NB4 (cell line): ENCODE measurements around a stretch of chr4.

- RRBS = no CpG with 5 or more reads among the region's 2 CpGs
Measured at GRCh38 chr4:138682628-138682811, 333.1 kb upstream of the NOCT start.

DNA sequence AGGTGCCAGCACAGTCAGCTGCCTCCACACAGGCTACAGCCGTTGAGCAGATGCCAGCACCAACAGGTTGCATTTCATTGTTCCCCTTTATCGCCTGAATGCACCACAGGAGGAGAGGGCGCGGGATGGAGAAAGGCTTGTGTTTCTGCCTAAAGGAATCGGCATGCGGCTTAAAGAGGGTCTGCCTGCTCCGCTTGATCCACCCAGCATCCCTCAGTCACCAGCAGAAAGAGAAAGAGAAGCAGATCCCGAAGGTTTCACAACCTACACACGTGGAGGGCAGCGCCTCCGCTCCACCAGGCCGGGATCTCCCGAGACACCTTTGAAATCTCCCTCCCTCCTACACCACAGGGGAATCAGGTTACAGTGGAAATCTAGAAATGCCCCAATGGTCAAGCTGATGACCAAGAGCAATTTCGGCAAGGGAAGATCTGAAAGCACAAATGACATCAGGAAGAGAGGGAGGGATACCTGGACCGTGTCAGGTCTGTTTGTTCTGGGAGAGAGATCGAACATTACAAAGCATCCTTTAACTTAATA is 332.7 kb upstream of the NOCT start:
- RRBS = no CpG with 5 or more reads among the region's 16 CpGs

- RRBS = no CpG with 5 or more reads among the region's 19 CpGs
Measured at GRCh38 chr4:138910446-138911434, 104.8 kb upstream of the NOCT start.

GRCh38 chr4:139054332-139054952 is 38.9 kb downstream of the NOCT start:
- RRBS = no CpG with 5 or more reads among the region's 4 CpGs

DNA sequence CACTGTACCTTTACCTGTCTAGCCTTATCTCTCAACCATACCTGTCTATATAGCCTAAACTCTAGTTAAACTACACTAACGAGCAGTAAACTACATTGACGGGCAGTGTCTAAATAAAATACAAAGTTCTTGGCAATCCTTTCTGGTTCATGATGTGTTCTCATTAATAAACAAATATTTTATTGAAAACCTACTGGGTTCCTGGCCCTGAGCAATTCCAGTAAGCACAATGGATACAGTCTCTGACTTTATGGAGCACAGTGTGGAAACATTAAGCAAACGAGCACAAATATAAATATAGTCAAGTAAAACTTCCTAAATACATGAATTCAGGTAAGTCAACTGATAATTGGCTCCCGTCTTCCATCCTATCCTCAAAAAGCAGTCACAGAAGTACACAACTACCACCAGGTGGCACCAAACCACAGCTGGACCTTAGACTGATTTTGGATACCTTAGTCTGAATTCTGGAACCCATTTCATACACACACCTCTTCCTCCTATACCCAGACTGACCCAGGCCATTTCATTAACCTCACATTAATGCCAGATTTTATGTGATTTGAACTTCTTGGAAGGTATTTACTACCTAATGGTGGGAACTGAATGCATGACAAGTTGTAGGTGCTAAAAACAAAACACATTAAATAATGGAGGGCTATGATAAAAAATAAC is 77.7 kb downstream of the ELF2 start:
- RRBS = no CpG with 5 or more reads among the region's 4 CpGs

GRCh38 chr4:139124804-139125589 is 52.0 kb downstream of the ELF2 start:
- RRBS = no CpG with 5 or more reads among the region's 2 CpGs

DNA sequence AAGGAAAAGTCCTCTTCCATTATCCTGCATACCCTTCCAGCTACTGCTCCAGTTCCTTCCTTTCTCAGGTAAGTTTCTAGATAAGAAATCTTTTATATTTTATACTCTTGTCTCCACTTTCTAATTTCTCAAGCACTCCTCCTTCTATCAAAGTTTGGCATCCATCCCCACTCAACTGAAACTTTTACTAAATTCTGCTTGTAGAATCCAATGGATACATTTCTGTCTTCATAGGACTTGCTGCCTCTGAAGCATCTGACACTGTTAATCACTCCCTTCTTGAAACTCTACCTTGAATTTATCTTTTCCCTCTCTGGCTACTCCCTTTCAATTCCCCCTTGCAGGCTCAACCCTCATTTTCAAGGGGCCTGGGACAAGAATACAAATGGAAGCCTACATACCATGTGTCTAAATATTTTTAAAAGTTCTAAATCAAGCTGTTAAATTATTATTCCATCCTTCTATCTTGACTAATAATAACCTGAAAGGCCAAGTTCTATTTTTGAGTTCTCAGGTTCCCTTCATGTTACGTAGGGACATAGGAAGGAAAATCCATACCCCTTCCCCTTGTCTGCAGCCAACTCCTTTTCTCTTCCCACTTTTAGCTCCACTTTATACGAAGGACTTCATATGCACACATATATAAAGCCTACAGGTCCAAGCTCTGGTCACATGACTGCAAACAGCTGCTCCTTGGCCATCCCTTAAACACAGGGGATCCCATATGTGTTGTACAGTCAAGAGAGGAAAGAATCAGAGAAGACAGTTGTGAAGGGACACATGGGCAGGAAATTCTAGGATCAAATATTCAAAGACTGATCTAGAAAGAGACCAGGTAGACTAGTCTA is 36.0 kb downstream of the ELF2 start:
- RRBS = no CpG with 5 or more reads among the region's 2 CpGs

- RRBS = no CpG with 5 or more reads among the region's 2 CpGs
Measured at GRCh38 chr4:139178786-139178913, 1.6 kb upstream of the ELF2 start.

- RRBS = no CpG with 5 or more reads among the region's 1 CpG
Measured at GRCh38 chr4:139357130-139357550, 54.9 kb upstream of the NDUFC1 start.

DNA sequence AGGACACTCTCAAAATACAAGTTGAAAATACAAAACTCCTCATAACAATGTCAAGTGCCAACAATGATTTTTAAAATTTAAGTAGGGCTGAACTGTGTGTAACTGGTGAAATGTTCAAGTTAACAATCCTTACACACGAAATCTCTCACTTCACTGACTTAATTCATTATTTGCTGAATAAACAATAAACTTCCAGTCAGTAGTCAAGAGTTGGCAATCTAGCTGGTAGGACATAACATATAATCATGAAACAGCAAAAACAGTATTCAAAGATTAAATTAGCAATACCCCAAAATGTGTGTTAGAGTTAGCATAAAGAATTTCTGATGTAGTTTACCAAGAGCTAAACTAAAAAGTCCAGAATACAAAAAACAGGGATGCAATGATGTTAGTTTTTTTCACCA is 1.9 kb upstream of the RAB33B start:
- RRBS = no CpG with 5 or more reads among the region's 1 CpG

- RRBS = no CpG with 5 or more reads among the region's 4 CpGs
Measured at GRCh38 chr4:139551056-139551521, 4.9 kb downstream of the SETD7 start.

GRCh38 chr4:139560295-139561085 is 4.5 kb upstream of the SETD7 start:
- RRBS = no CpG with 5 or more reads among the region's 6 CpGs

GRCh38 chr4:139646863-139647630 is 18.6 kb upstream of the MGST2 start:
- RRBS = no CpG with 5 or more reads among the region's 5 CpGs

DNA sequence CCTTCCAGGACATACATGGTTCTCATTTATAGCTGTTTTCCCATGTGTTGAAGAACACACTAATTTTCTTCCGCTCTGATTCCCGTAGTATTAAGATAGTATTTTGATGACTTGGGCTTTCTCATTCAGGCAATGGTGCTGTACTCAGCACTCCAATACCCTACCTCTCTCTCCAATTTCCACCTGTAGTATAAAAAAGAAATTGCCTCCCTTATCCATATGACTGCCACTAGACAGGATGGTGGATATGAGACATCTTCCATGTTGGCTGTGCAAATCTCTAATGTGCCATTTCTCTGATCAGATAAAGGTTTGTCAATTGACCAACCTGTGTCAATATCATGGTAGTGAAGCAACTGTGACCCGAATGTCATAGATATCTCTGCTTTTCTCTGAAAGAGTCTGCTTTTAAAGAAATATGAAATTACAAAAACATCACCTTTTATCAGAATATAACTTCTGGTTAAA is 154.3 kb downstream of the MGST2 start:
- RRBS = no CpG with 5 or more reads among the region's 3 CpGs

GRCh38 chr4:139841766-139842018 is 176.1 kb downstream of the MGST2 start:
- RRBS = no CpG with 5 or more reads among the region's 3 CpGs

DNA sequence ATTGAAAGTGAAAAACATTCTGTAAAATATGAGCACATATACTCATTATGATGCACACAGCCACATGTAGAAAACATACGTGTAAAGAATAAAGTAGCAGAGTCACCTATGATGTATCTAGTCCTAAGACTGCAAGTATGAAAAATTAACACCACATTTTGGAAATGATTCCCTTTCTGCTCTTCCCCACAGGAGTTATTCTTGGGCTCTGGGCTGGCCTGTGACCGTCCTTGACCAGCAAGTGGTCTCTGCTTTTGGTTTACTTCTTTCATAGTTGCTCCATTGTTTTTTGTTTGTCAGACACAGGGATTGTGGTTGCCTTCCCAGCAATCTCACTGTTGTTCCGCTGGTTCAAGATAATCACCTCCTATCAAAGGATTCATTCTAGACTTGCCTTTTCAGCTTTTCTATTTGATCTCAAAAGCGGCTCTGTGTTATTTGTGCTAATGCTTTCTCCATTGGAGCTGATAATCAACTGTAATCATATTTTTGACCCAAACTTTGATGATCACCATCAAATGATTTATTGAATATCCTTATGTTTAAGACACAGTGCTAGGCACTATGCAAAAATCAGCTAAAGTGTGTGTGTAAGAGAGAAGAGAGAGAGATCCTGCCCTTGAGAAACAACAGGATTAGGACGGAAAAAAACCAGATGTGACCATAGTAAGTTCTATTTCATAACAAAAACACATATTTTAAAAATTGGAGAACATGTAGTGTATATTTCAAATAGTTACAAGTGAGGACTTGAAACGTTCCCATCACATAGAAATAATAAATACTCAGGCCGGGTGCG is 218.9 kb downstream of the MGST2 start:
- RRBS = no CpG with 5 or more reads among the region's 8 CpGs

- RRBS = no CpG with 5 or more reads among the region's 4 CpGs
Measured at GRCh38 chr4:139901376-139901839, 235.8 kb downstream of the MGST2 start.

GRCh38 chr4:139901840-139902560 is 236.4 kb downstream of the MGST2 start:
- RRBS = no CpG with 5 or more reads among the region's 15 CpGs

DNA sequence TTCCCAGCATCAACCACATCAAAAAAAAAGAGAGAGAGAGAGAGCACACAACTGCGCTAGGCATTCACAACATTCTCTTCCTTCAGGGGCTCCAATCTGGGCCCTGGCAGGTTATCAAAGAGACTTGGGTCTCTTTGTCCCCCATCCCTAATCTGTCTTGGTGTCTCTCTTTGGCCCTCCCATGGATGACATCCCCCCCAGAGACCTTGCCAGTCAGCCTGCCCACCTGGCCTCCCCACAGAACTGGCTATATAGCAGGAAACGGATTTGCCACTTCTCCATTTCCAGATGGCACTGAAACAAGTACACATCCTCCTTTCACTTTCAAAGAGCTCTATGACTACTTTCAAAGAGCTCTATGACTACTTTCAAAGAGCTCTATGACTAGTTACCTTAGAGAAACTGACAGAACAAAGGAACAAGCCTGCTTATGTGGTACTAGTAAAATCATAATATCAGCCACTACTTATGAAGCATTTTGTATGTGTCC is 175.3 kb downstream of the MAML3 start:
- RRBS = no CpG with 5 or more reads among the region's 2 CpGs

DNA sequence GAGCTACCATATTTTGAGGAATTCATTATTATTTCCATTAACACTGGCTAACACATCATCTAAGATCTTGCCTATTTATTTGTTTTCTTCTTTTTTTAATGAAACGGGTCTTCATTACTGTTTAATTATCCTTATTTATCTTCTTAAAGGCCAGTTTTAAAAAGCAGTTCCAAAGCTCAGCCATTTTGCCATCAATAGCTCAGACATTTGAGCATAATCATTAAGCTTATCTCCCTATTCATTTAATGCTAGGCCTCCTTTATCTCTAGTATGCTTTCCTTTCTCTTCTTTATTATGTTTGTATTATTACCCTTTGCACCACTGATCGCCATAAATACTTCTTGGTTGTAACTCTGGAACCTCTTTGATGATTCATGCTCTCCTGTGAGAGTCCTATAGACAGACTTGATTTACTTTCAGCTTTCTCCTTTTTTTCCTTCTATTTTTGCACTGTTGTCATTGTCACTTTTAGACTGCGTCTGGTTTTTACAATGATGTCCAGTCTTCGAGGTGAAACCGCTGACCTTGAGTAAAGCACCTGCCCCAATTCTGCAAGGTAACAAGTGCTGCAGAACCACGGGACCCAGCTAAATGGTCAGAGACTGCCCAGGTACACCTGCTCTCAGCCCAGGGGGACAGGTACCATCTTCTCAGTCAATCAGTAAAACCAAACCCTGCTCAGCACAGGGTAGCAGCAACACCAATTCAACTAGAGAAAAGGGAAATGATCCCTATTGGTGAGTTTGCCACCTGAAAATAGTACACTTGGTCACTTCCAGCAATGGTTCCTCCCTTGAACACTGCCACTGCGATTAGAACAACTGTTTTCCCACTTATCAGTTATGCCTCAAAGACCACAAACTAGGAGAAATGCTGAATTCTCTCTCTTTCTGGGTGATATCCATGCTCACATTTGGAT is 125.2 kb downstream of the MAML3 start:
- RRBS = no CpG with 5 or more reads among the region's 7 CpGs